Mammary microvascular endothelial cell (primary cell): ENCODE measurements around a stretch of chr2.

GRCh38 chr2:172093043-172093746 is 7.9 kb downstream of the DLX1 start:
- RAMPAGE, long total RNA: no peak

DNA sequence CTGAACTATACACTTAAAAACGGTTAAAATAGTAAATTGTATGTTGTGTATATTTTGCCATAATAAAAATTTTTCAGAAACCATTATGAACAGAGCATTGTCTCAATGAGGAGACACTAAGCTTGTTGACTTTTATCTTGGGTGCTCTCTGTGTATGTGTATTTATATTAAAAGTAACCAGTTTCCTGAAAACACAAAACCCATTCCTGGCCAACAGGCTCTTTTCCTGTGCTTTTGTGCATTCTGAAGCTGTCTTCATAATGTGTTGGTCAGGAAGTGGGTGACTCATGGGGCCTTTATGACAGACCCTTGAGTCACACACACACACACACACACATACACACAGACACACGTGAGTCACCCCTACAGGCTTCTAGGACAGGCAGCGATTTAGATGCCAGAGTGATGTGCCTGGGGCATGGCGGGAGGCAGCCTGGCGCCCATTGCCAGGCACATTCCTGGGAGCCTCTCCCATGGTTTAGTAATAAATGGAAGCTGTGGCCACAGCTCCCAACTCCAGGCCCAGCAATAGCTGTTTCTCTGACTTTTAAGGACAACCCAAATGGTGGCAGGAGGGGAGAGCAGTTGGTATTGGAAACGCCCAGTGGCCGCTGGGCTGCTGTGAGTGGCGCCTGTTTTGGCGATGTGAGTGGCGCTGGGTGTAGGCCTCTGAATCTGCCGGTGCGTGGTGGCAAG is 150.5 kb upstream of the DLX2 start:
- RAMPAGE, long total RNA: no peak

GRCh38 chr2:172335656-172336174 is 91.7 kb upstream of the ITGA6 start:
- RAMPAGE, long total RNA: no peak

- RAMPAGE, long total RNA: no peak
Measured at GRCh38 chr2:172339198-172339520, 88.2 kb upstream of the ITGA6 start.

- RAMPAGE, long total RNA: no peak
Measured at GRCh38 chr2:172426760-172427078, 667 bp upstream of the ITGA6 start.

GRCh38 chr2:172433056-172433644 is 5.8 kb downstream of the ITGA6 start:
- RAMPAGE, long total RNA: no peak

DNA sequence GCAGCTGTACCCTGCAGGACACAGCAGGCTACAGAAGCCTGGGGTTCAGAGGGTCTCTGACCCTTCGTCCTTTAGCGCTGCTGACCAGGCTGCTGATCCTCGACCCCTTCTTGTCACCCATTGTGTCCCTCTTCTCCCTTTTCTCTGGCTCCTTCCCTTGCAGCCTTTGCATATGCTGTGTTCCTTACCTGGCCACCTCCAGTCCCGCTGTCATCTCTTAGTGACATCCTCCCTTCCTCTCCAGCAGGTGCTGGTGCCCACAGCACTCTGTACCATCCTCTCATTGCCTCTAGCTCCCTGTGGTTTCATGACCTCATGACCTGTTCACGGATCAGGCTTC is 35.4 kb downstream of the ITGA6 start:
- RAMPAGE, long total RNA: no peak

DNA sequence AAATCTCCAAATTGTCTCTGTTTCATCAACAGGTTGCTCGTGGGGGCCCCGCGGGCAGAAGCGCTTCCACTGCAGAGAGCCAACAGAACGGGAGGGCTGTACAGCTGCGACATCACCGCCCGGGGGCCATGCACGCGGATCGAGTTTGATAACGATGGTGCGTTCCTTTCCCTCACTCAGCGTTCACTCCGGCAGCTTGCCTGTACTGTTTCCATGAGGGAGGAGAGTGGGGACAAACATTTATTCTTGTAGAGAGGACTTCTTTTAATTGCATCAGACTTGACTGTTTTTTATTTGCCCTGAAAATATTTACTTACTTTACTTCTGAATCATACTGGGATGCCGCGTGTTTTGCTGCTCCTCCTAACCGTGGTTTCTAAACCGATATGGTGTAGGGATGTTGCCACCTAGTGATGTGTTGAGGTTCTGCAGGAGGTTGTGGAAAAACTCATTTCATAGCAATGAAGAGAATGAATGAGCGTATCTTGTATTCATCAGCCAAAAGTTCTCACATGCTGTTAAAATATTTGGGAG is 38.2 kb downstream of the ITGA6 start:
- RAMPAGE, long total RNA: no peak

DNA sequence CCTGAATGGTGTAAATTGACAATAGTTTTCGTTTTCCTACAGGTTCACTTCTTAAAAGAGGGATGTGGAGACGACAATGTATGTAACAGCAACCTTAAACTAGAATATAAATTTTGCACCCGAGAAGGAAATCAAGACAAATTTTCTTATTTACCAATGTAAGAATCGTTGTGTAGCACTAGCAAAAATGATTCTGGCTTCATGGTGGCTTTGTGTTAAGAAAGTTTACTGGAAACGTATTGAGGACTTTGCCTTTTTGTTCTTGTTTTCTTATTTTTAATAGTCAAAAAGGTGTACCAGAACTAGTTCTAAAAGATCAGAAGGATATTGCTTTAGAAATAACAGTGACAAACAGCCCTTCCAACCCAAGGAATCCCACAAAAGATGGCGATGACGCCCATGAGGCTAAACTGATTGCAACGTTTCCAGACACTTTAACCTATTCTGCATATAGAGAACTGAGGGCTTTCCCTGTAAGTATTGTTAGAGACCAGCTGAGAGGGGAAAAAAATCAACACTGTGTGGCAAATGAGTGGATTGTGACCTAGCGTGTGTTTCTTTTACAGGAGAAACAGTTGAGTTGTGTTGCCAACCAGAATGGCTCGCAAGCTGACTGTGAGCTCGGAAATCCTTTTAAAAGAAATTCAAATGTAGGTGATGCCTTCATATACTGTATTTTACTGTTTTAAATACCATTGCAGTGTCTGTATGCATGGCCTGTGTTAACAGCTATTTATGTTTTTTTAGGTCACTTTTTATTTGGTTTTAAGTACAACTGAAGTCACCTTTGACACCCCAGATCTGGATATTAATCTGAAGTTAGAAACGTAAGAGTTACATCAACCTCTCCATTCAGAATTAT is 59.8 kb downstream of the ITGA6 start:
- RAMPAGE, long total RNA: no peak

- RAMPAGE, long total RNA: no peak
Measured at GRCh38 chr2:172736236-172736738, 642 bp downstream of the RAPGEF4 start.

DNA sequence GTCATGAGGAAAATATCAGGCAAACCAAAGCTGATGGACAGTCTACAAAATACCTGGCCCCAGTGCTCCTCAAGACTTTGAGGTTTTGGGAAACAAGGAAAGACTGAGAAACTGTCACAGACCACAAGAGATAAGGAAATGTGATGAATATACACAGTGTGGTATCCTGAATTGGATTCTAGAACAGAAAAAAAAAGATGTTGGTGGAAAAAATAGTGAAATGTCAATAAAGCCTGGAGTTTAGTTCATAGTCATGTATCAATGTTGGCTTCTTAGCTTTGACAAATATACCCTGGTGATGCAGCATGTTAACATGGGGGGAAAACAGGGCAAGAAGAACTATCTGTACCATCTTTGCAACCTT is 28.7 kb downstream of the MAP3K20 start:
- RAMPAGE, long total RNA: no peak

- RAMPAGE, long total RNA: no peak
Measured at GRCh38 chr2:173216987-173217450, 137.7 kb upstream of the CDCA7 start.

DNA sequence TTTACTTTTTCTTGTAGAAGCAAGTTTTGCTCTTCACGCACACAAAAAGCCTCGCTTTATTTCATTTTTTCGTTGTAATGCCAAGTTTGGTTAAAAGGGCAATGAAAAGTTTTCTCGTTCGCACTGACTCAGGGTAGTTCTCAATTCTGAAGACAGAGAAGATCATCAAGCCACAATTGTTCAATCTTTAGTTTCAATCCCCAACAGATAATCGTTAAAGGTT is 775 bp upstream of the CDCA7 start:
- RAMPAGE, long total RNA: no peak

DNA sequence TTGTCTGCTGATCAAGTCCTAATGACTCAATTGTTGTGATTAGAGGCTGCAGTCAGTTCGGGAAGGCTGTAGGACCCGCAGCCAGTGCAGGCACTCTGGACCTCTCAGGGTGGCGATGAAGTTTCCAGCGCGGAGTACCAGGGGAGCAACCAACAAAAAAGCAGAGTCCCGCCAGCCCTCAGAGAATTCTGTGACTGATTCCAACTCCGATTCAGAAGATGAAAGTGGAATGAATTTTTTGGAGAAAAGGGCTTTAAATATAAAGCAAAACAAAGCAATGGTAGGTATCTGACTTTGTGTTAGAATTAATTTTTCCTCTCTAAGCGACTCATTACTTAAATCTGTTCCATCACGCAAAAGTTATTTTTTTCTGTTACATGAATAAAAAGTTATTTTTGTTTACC is 8.5 kb downstream of the CDCA7 start:
- RAMPAGE, long total RNA: no peak

DNA sequence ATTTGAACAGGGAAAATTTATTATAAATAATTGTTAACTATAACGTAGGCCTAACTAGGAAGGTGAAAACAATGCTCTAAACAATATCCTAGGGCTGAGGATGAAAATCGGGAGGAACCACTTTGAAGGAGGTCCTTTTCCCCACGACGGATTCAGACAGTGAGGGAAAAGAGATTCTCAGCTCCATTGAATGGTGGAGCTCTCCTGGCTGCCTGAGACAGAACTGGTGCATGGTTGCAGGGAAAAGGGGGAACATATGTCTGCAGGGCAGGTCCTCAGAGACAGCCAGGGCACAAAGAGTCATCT is 94.1 kb downstream of the CDCA7 start:
- RAMPAGE, long total RNA: no peak

DNA sequence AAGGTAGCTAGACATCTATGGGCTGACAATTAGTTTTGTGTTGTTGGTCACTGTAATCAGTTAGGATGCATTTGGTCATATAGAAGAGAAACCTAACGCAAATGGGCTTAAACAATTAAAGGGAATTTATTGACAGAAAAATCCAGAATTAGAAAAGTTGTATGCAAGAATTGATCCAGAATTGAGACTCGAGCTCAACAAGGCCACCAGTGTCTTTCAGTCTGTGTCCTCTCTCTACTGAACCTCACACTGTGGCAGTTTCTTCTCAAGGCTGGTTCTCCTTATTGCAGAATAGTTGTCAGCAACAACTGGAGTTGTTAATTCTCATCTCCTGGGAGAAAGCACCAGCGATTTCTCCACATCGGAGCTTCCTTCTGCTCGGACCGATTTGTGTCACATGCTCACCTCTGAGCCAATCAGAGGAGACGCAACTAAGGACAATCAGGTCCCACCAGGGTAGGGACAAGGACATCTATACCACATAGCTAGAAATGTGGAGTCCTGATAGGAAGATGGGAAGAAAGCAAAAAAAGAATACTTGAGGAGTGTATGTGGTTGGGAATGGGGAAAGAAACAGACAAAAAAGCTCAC is 169.5 kb downstream of the CDCA7 start:
- RAMPAGE, long total RNA: no peak

DNA sequence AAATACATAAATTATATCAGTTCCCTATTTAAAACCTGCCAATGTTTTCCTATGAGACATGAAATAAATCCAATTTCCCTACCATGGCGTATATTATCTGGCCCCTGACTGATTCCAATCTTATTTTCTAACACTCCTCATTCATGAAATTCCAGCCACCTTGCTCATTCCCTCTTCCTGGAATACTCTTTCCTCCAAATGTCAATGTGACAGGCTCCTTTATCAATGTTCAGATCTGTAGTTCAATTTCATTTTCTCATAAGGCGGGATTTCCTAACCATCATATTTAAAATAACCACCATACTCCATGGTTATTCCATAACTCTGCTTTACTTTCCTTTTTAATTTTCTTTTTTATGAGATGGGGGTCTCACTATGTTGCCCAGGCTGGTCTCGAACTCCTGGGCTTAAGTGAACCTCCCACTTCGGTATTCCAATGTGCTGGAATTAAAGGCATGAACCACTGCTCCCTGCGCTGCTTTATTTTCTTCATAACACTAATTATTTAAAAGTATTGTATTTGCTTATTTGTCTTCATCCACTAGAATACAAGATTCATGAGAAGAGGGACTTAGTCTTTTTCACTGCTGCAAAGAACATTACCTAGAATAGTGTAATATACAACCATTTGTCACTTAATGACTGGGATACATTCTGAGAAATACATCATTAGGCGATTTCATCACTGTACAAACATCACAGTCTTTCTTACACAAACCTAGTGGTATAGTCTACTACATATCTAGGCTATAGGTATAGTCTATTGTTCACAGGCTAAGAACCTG is 21.8 kb downstream of the SP3 start:
- RAMPAGE, long total RNA: no peak

- RAMPAGE, long total RNA: no peak
Measured at GRCh38 chr2:173961973-173962493, 3.1 kb downstream of the SP3 start.

- RAMPAGE, long total RNA: no peak
Measured at GRCh38 chr2:173963800-173964822, 1.1 kb downstream of the SP3 start.

GRCh38 chr2:173991285-173991879 is 26.2 kb upstream of the SP3 start:
- RAMPAGE, long total RNA: no peak